Measurements from ENCODE around the genes LINGO2 and ANKRD18B.

GRCh38 chr9:27564718-27565061, 8.6 kb downstream of the C9orf72 start:
- PRO-cap, 2 experiments, result no peak in any of the 2 experiments

DNA sequence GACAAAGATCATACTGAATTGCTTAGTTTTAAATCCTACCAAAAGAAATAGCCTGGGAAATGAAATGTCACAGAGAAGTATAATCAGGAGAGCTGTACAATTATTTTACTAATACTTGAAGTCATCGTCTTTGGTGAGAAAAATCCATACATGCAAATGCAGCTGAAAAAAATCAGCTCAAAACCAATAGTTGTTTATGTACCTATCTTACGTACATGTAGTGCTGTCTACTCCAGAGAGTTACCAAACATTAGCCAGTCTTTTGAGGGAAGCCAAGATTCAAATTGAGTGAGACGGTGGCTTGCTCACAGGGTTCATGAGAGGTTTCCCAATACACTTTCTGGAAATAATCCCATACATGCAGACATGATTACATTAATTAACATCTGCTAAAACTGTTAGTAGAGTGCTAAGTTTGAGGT, 2.3 kb downstream of the C9orf72 start:
- PRO-cap, 2 experiments, result peak in 2 of 2 experiments; most common plus-strand start position 278 of the sequence (in 1)

DNA sequence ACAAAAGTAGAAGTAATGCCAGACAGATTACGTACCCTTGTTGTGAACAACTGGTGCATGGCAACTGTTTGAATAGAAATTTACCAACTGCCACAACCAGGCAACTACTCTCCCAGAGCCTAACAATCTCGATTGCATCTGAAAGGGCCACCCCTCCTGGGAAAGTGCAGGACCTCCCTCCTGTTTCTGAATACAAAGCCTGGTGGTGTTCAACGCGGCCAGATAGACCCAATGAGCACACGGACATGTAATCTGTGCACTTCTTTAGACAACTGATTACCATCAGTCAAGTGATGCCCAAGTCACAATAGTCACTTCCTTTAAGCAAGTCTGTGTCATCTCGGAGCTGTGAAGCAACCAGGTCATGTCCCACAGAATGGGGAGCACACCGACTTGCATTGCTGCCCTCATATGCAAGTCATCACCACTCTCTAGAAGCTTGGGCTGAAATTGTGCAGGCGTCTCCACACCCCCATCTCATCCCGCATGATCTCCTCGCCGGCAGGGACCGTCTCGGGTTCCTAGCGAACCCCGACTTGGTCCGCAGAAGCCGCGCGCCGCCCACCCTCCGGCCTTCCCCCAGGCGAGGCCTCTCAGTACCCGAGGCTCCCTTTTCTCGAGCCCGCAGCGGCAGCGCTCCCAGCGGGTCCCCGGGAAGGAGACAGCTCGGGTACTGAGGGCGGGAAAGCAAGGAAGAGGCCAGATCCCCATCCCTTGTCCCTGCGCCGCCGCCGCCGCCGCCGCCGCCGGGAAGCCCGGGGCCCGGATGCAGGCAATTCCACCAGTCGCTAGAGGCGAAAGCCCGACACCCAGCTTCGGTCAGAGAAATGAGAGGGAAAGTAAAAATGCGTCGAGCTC, 566 bp downstream of the C9orf72 start:
- PRO-cap, 2 experiments, result peak in 2 of 2 experiments; most common plus-strand start position 333 of the sequence (in 1); most common minus-strand start position 194 of the sequence (in 1)

GRCh38 chr9:27577110-27577474, 3.8 kb upstream of the C9orf72 start:
- PRO-cap, 2 experiments, result no peak in any of the 2 experiments

DNA sequence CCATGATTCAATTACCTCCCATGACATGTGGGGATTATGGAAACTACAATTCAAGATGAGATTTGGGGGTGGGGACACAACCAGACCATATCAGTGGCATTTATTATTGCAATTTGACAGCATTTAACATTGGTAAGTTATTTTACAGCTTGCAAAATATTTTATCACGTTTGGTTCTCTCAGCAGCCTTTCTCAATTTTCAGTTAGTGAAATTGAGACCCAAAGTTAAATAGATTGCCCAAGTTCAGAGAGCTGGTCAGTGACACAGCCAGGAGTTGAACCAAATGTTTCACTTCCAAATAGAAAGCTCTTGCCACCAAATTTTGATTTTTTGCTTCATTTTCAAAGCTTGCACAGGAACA, 271.4 kb upstream of the C9orf72 start:
- PRO-cap, 2 experiments, result no peak in any of the 2 experiments

- PRO-cap, 2 experiments, result no peak in any of the 2 experiments
These were observed at the start of gene LINGO2 for GRCh38 chr9:29212953-29214176. TSS of gene LINGO2 (minus strand) at chr9:29213601.

- PRO-cap, 2 experiments, result no peak in any of the 2 experiments
These were observed 817 bp upstream of the LINGO2 start for GRCh38 chr9:29214177-29214659.

- PRO-cap, 2 experiments, result no peak in any of the 2 experiments
These were observed 1037.2 kb upstream of the ACO1 start for GRCh38 chr9:31347126-31347684.

- PRO-cap, 2 experiments, result no peak in any of the 2 experiments
These were observed 73.0 kb upstream of the TMEM215 start for GRCh38 chr9:32710263-32710788.

DNA sequence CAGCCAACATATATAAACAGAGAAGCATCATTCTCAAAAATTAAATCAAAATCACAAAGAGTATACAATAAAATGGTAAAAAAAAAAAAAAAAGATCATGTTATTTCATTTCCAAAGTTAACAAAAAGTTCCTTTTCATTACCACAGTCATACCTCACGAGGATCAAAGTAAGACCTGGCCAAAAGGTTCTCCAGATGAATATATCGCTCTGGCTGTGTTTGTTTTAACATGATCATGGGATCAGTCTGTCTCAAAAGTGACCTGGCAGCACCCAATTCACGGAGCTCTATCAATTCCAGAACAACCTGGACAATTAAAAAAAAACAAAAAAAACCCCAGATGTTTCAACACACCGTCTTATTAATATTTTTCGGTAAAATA, 4.9 kb downstream of the SMU1 start:
- PRO-cap, 2 experiments, result no peak in any of the 2 experiments

DNA sequence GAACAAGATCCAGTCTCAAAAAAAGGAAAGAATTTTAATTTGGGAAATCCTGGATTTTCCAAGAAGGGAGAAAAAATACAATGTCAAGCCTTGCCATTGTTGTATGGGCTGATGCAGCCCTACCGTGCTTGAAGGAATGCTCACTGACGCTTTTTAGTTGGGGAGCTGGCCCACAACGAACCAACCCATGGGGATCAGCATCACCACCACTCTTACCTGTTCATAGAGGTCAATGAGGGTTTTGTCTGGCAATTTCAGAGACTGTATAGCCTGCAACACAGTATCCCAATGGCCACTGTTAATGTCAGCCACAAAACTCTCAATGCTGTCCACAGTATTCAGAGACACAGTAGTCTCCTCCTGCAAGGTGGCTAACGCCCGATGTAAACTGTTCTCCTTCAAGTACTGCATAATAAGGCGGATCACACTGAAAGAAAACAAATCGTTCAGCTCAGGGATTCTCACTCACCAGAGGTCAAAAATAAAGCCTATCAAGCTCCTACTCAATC, 3.0 kb downstream of the SMU1 start:
- PRO-cap, 2 experiments, result no peak in any of the 2 experiments

- PRO-cap, 2 experiments, result no peak in any of the 2 experiments
These were observed 42.3 kb downstream of the B4GALT1 start for GRCh38 chr9:33124717-33125331.

- PRO-cap, 2 experiments, result no peak in any of the 2 experiments
These were observed 30.0 kb downstream of the B4GALT1 start for GRCh38 chr9:33136714-33137910.

GRCh38 chr9:33166194-33166713, 882 bp downstream of the B4GALT1 start:
- PRO-cap, 2 experiments, result peak in 1 of 2 experiments; most common plus-strand start chr9:33166400 (in 1)

DNA sequence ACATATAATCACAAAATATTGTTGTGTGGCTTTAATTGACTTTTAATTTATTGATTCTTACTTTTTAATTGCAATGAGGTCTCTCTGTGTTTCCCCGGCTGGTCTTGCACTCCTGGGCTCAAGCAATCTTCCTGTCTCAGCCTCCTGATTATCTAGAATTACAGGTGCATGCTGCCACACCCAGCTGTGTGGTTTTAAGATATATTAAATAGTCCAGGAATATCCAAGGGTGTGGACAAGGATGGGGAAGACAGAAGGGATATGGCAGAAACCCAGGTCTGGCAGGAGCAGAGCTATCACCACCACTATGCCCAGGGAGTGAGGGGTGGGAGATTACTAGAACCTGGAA, 30.9 kb upstream of the SPINK4 start:
- PRO-cap, 2 experiments, result no peak in any of the 2 experiments

- PRO-cap, 2 experiments, result peak in 1 of 2 experiments; most common plus-strand start chr9:33229992 (in 1)
These were observed 10.3 kb upstream of the SPINK4 start for GRCh38 chr9:33229331-33230311.

- PRO-cap, 2 experiments, result no peak in any of the 2 experiments
These were observed 5.3 kb downstream of the NFX1 start for GRCh38 chr9:33295517-33296093.

- PRO-cap, 2 experiments, result no peak in any of the 2 experiments
These were observed 1.4 kb downstream of the AQP3 start for GRCh38 chr9:33446059-33446257.

GRCh38 chr9:33523884-33525053, at the start of gene ANKRD18B:
TSS of gene ANKRD18B (plus strand) at chr9:33524251.
- PRO-cap, 2 experiments, result no peak in any of the 2 experiments

GRCh38 chr9:33852182-33852978, 35.4 kb downstream of the UBE2R2 start:
- PRO-cap, 2 experiments, result no peak in any of the 2 experiments